ENCODE measurements around a stretch of chr1.

GRCh38 chr1:65992194-65992987, 199.7 kb downstream of the PDE4B start:
- RRBS: no CpG with 5 or more reads among the region's 6 CpGs

GRCh38 chr1:66251695-66252219, 282.2 kb upstream of the SGIP1 start:
- RRBS: no CpG with 5 or more reads among the region's 1 CpG

GRCh38 chr1:66330179-66331214, 203.5 kb upstream of the SGIP1 start:
- RRBS: no CpG with 5 or more reads among the region's 7 CpGs

DNA sequence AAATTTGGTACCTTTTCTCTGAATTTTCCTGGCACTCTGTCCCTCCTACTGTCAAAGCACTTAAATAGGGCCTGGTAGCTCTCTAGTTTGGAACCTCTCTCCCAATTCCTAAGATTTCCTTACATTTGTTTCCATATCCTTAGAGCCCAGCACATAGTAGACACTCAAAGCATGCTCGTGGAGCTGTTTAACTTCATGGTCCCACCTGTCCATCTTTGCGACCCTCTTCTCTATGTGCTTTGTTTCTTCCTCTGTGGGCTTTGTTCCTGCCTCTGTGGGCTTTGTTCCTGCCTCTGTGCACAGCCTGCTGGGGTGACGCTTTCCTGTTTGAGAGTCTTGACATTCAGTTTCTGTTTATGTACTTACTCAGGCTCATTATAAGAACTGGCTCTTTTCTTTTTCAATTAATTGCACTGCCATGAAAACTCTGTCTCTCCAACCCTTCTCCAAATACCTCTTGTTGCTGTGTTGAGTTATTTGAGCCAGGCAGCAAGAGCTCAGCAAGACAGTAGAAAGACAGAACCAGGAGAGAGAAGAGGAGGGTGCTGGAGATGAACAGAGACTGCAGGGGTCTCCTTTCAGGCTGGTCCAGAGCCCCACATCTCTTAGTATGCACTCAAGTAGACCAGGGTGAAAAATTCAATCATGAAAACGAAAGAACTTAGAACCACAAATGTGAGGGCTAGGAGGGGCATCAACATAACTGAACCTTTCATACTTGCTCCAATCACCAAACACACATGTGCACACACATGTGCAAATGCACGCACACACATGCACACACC, 88.4 kb upstream of the SGIP1 start:
- RRBS: no CpG with 5 or more reads among the region's 5 CpGs

GRCh38 chr1:66532852-66533772, 841 bp upstream of the SGIP1 start:
- RRBS: no CpG with 5 or more reads among the region's 49 CpGs

DNA sequence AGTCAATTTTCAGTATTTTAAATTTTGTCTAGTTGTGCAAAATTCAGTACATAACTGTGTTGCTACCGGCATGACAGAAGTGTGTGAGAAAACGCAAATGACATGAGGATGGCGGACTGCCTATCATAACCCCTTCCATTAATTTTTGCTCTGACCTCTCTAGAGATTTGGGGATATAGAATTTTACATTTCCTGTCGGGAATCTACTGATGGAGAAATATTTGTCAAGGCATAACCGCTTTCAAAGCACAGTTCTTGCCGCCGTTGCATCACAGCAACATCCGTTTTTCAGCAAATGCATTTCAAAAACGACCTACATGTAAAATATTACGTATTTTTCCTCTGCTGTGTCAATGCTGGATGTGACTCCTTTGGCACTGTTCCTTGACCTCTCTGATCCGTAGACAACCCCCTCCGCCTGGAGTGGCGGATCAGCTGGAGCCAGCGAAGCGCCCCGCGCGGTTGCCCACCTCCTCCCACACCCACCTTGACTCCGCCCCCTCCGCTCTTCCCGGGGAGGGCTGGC, 4.9 kb downstream of the MIER1 start:
- RRBS: 3% methylated on average over 1 of the region's 21 CpGs

- RRBS: no CpG with 5 or more reads among the region's 18 CpGs
These were observed 5.5 kb downstream of the SERBP1 start for GRCh38 chr1:67424478-67425356.

GRCh38 chr1:67427463-67427836, 2.8 kb downstream of the SERBP1 start:
- RRBS: no CpG with 5 or more reads among the region's 2 CpGs

- RRBS: no CpG with 5 or more reads among the region's 22 CpGs
These were observed 1.3 kb downstream of the SERBP1 start for GRCh38 chr1:67428790-67429471.

DNA sequence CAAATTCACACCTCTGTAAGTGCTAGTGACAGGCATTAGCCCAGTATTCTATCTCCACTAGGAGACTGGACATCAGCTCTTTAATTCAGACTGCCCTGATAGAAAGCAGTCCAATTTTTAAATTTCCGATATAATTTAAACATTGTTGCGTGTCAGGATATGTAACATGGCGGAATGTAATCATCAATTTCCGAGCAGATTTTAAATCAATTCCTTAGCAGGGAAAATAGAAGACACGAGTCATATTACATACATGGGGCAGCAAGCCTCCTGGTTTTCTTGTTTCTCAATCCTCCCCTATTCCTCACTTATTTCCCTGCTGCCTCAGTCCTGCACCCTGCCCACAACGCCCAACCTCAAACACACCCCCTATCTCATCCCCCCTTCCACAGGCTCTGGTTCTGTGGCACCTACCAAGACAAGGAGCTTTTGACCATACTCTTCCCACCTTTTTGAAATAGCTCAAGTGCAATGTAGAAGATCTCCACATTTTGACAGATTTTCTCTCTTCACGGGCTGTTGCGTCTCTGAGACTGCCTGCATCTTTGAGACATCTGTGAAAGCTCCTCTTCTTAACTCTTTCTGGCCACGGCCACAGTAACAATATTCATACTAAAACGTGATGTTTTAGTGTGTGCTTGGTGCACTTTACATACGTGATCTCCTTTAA, 1.5 kb upstream of the SERBP1 start:
- RRBS: no CpG with 5 or more reads among the region's 11 CpGs

DNA sequence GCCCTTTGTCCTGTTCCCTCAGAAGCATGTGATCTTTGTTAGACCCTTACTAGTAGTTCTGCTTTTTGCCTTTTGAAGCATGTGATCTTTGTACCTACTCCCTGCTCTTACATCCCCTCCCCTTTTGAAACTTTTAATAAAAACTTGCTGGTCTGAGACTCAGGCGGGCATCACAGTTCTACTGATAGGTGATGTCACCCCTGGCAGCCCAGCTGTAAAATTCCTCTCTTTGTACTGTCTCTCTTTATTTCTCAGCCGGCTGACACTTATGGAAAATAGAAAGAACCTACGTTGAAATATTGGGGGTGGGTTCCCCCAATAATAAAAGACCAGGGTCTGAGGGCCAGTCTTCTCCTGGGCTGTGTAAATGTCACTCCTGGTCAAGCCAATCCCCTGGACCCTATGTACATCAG, 83.9 kb upstream of the SERBP1 start:
- RRBS: no CpG with 5 or more reads among the region's 3 CpGs

DNA sequence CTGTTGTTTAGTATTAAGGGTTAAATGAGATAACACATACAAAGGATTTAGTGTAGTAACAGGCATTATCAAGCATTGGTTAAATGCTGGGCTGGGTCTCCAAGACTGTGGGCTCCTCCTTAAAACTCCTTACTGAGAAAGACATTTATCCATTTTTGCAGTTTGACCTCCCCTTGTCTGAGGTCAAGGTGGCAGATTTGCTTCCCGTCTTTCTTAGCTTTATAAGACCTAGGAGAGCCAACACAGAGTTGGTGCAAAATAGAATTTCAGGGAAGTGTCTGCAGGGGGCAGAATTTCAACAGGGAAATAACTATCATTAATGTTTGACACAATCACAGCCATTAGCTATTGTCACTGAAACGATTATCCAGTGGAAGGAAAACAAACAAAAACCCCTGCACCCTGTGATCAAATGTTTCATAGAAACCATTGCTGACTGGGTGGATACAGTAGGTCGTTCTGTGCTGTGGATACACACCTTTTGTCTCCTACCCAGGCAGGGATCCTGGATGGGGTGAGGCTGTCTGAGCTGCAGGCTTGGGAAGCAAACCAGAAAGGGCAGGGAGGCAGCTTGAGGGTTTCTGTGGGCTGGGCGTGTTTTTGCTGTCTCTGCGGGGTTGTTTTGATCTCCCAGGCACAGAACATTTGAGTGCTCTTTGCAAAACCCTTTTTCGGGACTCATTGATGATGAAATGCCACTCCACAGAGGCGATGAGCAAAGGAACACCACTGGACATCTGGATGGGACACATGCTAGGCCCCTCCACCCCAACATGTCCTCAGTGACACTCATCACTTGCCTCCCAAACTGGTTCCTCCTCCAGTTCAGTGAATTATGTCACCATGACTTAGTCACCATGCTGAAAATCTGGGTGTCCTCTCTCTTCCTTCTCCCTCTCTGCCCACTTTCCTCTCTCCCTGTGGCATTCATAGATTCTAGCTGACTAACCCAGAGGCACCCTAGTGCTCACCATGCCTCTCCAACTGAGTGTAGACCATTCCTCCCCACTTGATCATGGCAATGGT, 94.2 kb upstream of the SERBP1 start:
- RRBS: no CpG with 5 or more reads among the region's 7 CpGs

DNA sequence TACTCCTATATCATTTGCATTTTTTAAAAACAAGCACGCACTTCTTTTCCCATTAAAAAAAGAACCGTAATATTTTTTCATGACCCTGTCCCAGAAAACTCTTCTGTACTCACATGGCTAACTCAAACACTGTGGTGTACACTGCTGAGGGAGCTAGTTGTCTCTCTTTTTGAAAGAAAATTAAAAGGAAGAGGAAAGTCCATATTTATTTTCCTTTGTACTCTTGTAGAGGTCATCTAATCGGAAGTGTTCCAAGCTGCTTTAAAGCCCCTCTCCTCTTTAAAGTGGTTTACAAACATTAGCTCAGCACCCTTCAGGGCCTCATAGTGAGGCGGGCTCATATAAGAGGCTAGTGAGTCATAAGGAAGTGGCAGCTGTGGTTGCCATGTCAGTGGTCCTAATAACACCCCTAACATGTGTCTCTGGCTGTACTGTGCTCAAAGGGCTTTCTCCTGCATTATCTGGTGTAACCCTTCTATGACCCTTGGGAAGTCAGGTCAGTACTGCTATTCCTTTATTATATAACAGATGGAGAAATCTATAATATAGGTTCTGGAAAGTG, 104.4 kb upstream of the SERBP1 start:
- RRBS: no CpG with 5 or more reads among the region's 4 CpGs

DNA sequence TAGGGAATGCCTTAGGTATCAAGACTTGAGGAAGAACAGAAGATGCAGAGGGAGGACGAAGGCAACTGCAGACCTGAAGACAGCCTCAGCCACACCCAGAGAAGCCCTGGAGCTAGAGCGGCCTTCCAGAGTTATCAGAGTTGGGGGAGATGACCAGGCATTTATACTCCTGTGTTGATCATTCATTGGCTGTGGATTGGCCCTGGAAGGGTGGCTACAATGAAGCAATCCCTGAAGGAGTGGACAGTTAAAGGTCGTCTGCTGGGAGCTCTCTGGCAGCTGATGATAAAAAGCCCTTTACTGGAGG, 126.6 kb upstream of the GADD45A start:
- RRBS: no CpG with 5 or more reads among the region's 3 CpGs

DNA sequence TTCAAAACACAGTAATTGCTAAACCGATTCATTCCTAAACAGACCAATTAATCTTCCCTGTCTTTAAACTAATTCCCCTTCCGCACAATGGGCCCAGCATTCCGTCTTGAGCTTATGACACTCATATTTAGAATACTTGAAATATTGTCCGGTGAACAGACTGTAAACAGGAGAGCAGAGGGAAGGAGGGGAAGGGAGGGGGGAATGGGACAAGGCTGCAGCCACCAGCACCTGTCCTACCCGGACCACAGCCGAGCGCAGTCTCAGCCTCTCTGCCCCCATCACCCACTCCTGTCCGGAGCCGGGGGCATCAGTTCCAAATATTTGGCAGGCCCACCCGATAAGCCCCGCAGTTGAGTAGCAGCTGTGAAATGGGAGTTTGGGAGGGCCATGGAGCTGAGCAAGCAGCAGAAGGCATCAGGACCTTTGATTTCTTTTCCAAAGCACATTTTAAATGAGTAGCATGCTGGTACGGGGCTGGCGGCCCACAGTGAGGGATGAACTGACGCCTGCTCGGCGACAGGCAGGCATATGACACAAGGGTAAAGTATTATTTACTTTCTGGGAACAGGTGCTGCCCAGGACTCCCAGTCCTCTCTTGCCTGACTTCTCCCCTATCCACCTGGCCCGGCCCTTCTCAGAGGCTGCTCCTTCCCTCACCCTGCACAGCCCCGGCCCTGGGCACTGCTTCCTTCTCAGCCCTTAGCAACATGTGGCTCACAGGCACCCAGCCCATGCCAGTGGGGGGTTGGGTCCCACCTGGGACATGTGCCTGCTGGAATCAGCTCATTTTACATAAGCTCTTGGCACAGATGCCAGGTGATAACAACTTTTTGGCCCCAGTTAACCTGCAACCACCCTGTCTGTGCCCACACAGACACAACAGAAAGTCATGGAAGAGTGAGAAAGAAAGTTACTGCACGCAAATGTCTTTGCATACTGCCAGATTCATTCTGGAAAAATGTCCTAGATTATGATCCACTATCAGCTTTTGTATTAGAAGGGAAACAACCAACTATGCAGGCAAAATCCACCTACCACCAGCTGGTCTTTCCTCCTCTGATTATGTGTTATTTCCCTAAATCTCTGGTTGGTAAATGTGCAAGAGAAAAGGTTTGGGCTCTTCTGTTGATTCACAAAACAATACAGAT, 112.4 kb upstream of the GADD45A start:
- RRBS: 97% methylated on average over 5 of the region's 19 CpGs

GRCh38 chr1:67632757-67633766, 51.9 kb upstream of the GADD45A start:
- RRBS: no CpG with 5 or more reads among the region's 11 CpGs

DNA sequence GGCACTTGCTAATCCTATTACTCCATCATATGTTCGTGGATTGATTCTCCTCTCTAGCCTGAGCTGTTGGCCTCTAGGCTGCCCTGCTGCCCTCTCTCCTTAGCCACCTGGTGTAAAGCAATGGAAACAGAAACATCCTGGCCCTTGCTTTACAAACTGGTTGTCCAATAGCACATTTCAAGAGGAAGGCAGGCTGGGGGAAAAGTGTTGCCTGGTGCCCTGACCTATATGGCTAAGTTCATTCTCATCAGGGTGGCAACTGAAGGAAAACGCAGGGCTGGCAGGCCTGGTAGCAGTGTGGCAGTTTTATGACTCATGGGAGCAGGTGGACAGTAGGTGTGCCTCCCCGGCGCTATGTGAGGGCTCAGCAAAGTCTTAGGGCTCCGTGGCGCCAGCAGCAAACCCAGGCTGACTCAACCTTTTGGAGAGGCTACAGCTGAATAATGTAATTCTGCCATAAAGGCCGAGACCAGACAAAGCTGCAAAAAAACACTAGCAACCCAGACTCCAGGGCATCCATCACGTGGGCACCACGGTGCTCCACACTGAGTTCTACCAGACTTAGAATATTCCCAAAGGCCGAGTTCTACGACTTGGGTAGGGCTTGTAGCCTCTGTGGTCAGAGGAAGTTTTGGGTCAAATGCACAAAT, 23.6 kb downstream of the GADD45A start:
- RRBS: no CpG with 5 or more reads among the region's 11 CpGs

DNA sequence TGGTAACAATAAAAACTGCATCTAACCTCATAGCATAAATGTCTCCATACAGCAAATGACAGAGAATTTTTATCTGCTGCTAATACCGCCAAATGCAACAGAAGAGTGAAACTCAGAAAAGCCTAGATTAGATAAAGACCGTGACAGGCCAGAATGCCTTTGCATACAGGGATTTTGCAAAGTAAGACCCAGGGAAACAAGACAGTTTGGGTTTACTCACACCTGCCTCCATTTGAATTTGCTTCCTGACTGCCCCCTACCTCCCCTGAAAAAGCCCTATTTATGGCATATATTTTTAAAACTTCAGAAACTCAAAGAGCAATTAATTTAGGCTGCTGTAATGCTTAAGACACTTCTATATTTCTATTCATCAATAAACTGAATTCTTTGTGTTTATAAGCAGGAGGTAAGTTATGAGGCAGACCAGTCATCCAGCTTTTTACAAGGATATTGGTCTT, 58.4 kb downstream of the GADD45A start:
- RRBS: no CpG with 5 or more reads among the region's 2 CpGs

- RRBS: 100% methylated on average over 1 of the region's 12 CpGs
These were observed 17.5 kb downstream of the GNG12 start for GRCh38 chr1:67815692-67816255.

- RRBS: no CpG with 5 or more reads among the region's 1 CpG
These were observed 88.7 kb downstream of the WLS start for GRCh38 chr1:68143601-68143949.

Measured in CMK (cell line).